ENCODE measurements around the gene LIME1.

DNA sequence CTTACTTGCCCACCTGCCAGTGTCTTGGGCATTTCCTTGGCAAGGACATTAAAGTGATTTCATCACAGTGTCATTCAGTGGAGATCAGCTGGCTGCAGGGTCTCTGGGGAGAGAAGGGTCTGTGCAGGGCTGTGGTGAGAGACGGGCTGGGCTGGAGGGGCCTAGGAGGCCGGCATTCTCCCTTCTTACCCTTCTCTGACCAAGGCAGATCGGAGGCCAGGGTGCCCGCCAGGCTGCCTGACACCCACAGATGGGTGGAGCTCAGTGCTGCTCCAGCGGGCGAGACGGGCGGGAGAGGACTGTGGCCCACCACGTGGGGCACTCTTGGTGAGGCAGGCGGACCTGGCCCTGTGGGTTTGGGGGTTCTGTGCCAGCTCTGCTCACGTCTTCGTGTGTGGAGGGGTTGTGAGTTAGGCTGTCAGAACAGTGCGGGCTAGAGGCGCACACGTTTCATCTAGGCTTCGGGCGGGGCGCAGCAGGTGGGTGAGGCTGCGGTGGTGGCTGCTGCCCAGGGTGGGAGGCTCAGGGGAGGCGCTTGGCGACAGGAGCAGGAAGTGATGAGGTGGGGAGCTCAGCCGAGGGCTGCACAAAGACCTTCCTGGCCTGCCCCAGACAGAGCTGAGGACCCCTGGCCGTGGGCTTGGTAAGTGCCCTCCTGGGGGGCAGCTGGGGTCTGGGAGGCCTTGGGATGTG is at the start of gene LIME1:
TSS of gene LIME1 (plus strand) at position 595 of the 693 bp plus-strand sequence.
- PRO-cap, result no peak
- RRBS, 2 experiments, result no CpG with 5 or more reads among the region's 23 CpGs

DNA sequence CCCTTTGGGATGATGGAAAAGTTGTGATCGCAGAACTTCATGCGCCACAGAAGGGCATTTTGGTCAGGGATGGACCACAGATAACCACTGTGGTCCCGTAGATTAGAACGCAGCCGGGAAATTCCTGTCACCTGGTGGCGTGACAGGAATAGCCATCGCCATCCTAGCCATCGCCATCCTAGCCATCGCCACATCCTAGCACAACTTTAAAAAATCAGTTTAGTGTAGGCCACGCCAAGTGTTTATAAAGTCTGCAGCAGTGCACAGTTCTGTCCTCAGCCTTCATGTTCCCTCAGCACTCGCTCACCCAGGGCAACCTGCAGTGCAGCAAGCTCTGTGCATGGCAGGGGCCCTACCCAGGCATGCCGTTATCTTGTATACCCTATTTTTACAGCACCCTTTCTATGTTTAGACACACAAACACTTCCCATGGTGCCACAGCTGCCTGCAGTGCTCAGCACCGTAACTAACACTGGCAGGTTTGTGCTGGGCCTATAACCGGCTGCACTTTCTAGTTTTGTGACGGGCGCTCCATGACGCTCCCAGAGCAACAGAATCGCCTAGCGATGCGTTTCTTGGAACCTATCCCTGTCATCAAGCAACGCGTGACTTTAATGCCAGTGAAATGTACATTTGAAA is 43.8 kb downstream of the ZBTB46 start:
- PRO-cap, result no peak
- RRBS, 2 experiments, result no CpG with 5 or more reads among the region's 22 CpGs

GRCh38 chr20:63789899-63791017 is 40.8 kb downstream of the ZBTB46 start:
- PRO-cap, result no peak
- RRBS, 2 experiments, result no CpG with 5 or more reads among the region's 81 CpGs

- PRO-cap, result no peak
- RRBS, 2 experiments, result 86 to 92% methylated on average over 6 of the region's 22 CpGs
These were observed 39.4 kb downstream of the ZBTB46 start for GRCh38 chr20:63791651-63792148.

GRCh38 chr20:63846058-63846545 is 15.0 kb upstream of the ZBTB46 start:
- PRO-cap, result no peak
- RRBS, 2 experiments, result 0% methylated on average over 2 of the region's 16 CpGs; no CpG with 5 or more reads in 1 of the 2 experiments

- PRO-cap, result no peak
- RRBS, 2 experiments, result no CpG with 5 or more reads among the region's 10 CpGs
These were observed 4.0 kb downstream of the TPD52L2 start for GRCh38 chr20:63869000-63869524.

DNA sequence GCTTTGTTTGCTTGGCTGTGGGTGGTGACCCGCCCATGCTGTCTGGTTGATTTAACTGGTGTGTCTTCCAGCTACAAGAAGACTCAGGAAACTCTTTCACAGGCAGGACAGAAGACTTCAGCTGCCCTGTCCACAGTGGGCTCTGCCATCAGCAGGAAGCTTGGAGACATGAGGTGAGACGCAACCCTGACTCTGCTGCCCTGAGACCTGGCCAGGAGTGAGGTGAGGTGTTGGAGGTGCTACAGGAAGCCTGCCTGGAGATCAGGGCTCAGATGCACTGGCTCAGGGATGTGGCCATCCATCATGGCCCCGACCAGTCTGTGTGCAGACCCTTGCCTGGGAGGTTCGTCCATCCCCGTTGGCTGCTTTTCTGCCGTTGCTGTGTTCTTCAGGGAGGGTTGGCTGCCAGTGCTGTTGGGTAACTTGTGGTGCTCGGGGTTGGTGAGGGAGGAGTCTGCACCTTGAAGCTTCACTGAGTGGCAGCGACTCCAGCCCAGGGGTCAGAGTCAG is 12.2 kb upstream of the DNAJC5 start:
- PRO-cap, result no peak
- RRBS, 2 experiments, result no CpG with 5 or more reads among the region's 8 CpGs

DNA sequence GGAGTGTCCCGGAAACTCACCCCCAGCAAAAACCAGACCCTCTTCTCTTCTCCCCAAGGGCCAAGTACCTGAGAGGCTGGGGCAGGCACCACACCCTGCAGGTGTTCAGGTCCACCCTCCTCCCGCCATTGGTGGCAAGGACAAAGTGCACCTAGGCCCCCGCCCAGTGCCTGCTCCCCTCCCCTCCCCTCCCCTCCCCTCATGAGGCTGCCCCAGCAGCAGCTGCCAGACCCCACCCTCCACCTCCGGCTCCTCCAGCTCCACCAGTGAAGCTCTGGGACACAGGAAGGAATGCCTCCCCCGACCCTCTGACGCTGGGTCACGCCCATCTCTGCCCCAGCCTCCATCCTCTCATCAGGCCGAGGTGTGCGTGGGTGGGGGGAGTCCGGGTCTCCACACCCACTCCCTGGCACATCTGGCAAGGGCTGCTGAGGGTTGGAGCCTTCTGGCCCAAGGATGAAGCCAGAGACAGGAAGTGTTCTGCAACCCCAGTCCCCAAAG is 1.5 kb upstream of the UCKL1 start:
- PRO-cap, result no peak
- RRBS, 2 experiments, result no CpG with 5 or more reads among the region's 10 CpGs

- PRO-cap, result no peak
- RRBS, 2 experiments, result no CpG with 5 or more reads among the region's 17 CpGs
These were observed 1.8 kb downstream of the PRPF6 start for GRCh38 chr20:63982621-63983280.

DNA sequence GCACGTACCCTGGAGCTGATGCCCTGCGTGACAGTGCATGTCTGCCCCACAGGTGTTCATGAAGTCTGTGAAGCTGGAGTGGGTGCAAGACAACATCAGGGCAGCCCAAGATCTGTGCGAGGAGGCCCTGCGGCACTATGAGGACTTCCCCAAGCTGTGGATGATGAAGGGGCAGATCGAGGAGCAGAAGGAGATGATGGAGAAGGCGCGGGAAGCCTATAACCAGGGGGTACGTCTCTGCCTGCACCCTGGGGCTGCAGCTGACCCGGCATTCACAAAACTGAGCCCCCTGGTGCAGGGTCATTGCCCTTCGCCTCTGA is 9.1 kb upstream of the C20orf204 start:
- PRO-cap, result no peak
- RRBS, 2 experiments, result no CpG with 5 or more reads among the region's 10 CpGs

DNA sequence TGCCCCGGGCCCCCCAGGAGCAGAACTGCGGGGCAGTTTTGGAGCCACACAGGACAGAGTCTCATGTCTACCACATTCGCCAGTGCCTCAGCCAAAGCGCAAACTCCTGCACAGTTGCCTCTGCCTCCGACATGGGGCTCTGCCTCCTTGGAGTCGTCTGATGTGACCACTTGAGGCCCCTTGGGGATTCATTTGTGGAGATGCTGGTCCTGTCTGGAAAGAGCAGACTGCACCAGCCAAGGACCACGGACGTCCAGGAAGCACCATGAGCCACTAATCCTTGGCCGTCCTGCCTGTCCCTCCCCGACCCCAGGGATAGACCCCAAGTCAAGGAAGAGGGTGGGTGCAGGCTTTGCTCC is 41.8 kb upstream of the PCMTD2 start:
- PRO-cap, result no peak
- RRBS, 2 experiments, result no CpG with 5 or more reads among the region's 10 CpGs

GRCh38 chr20:64222168-64222581 is 33.4 kb upstream of the PCMTD2 start:
- PRO-cap, result no peak
- RRBS, 2 experiments, result no CpG with 5 or more reads among the region's 6 CpGs

GRCh38 chr20:64223507-64223908 is 32.0 kb upstream of the PCMTD2 start:
- PRO-cap, result no peak
- RRBS, 2 experiments, result no CpG with 5 or more reads among the region's 13 CpGs

- PRO-cap, result no peak
- RRBS, 2 experiments, result no CpG with 5 or more reads among the region's 11 CpGs
These were observed 4.3 kb downstream of the PCMTD2 start for GRCh38 chr20:64259692-64260401.

DNA sequence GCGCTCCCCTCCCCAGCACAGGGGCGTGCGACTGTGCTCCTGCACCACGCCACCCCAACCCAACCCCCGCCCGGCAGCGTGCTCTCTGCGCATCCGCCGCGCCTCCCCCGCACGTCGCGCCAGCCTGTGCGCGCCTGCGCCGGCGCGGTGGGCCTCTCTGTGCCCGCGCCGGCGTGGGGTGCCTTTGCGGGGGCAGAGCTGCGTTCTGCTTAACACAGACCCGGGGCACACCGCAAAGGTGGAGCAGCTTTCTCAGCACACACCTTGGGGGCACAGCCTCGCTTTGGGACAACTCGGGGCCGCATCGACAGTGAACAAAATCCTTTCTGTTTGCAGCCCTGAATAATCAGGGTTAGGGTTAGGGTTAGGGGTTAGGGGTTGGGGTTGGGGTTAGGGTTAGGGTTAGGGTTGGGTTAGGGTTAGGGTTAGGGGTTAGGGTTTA is 30.8 kb downstream of the PCMTD2 start:
- PRO-cap, result no peak
- RRBS, 2 experiments, result 95 to 98% methylated on average over 8 of the region's 33 CpGs

Data from HEK293 (cell line).